RPMI7951 (cell line): ENCODE measurements around a stretch of chr18.

- RAMPAGE, long total RNA: no peak
These were observed 28.6 kb downstream of the EPB41L3 start for GRCh38 chr18:5515210-5515509.

- RAMPAGE, long total RNA: no peak
These were observed 163.5 kb upstream of the TMEM200C start for GRCh38 chr18:6058885-6059221.

DNA sequence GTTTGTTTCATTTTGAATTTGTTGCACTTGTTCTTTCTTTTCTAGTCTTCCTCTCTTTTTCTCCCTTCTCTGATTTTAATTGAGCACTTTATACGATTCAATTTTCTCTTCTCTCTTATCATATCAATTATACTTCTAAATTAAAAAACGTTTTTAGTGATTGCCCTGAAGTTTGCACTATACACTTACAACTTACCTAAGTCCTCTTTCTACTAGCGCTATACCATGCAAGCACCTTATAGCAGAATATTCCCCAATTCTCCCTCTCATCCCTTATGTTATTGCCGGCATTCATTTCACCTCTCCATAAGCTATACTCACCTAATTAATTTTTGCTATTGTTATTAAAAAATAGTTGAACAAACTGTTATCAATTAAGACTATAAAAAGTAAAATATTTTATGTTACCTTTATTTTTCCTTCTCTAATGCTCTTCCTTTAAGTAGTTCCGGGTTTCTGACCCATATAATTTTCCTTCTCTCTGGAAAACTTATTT, 166.4 kb upstream of the TMEM200C start:
- RAMPAGE, long total RNA: no peak

- RAMPAGE, long total RNA: no peak
These were observed 166.1 kb downstream of the L3MBTL4 start for GRCh38 chr18:6248571-6248987.

DNA sequence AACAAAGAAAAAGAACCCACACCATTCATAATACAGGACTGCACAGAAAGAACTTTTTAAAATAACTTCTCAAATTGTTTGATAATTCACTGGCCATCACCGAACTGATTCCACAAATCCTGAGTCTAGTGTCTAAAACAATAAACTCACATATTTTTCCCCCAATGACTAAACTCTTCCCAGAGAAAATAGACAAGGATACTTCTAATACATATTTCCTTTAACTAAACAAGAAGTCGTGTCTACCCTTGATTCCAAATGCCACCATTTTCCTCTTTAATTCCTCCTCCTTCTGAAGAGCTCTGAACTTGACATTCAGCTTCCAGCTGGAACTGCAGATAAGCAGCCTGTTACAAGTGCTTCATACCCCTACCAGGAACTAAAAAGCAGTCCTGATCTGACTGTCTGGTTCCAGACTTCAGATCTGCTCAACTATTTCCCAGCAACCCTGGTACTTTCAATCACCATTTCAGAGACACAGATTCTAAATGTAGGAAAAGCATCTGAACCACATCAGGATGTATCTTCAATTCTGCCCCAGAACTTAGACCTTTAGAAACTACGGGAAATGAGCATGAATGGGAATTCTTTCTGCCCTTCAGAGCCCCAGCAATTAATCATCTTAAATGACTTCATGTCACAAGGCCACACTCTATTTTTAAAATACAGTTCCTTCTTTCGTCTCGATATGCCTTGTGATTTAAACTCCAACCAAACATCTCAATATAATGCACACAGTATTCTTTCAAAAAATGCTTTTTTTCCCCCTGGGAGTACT, 159.6 kb downstream of the L3MBTL4 start:
- RAMPAGE, long total RNA: no peak

DNA sequence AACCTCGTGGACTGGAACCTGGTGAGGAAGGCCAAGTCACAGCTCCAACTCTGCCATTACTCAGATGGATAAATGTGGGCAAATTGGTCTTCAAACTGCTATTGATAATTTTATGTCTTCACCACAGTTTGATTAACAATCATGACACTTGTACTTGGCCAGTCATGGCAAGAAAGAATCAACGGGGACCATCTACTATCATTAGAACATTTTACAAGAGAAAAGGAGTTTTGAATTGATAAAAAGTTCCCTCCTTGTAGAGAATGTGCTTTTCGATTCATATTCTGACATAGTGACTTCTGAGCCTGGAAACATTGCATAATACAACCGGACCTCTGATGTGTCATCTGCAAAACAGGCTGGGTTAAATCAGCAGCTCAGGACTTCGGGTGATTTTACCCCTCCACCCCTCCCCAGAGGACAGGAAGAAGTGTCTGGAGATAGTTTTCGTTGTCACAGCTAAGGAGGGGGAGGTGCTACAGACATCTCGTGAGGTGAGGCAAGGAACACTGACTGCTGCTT, 8.5 kb downstream of the L3MBTL4 start:
- RAMPAGE, long total RNA: no peak

- RAMPAGE, long total RNA: no peak
These were observed 939 bp downstream of the L3MBTL4 start for GRCh38 chr18:6413493-6414451.

DNA sequence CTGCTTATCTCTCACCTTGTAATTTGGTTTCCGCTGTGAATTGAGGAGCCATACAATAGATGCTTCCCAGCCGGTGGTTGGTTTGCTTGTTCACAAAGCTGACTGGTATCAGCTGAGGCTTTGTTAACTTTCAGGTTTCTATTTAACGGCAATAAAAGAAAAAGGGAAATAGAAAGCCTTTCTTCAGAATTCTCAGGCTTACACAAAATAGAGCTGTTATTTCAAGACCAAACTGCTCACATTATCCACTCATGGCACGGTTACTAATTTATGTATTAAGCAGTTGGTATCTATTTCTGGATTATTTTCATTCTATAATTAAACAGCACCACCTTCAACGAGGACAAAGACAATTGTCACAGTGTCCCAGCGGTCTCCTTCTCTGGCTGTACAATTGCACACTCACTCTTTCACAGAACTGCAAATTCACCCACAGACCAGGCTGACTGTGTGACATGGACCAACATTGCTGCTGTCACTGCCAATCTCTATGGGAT, 26.3 kb downstream of the LRRC30 start:
- RAMPAGE, long total RNA: no peak

- RAMPAGE, long total RNA: no peak
These were observed 1.1 kb upstream of the PTPRM start for GRCh38 chr18:7565943-7566396.

DNA sequence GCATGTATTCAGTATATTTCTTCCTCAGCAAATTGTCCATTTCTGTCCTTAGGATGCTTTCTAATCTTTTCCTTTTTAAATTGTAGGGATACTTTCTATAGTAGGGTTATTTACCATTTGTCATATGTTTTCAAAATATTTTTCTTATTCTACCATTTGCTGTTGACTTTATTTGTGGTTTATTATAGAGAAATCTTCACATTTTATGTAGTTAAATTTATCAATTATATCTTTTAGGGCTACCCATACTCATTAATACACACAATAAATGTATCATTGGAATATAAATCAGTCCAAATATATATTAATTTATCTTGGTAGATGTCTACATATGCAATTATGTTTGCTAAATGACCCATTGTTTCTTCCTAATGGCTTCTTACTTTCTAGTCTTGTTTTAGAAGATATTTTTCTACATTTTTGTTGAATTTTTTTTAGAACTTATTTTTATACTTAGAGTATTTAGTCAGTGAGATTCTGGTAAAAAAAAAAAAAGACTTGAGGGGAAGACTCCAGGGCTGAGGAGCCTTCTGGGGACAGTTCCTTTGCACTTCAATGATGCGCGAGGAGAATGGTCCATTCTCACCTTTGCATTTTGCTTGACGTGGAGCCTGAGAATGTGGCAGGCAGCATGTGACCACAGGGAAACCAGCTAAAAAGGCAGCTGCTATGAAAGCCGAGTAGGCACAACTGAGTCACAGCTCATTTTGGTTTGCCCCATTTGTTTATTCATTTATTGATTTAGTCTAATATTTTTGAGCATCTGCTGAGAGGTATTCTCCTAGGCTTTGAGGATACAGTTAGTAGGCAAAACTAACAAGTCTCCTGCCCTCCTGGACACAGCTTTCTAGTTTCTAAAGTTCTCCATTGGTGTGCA, 406.6 kb downstream of the PTPRM start:
- RAMPAGE, long total RNA: no peak

DNA sequence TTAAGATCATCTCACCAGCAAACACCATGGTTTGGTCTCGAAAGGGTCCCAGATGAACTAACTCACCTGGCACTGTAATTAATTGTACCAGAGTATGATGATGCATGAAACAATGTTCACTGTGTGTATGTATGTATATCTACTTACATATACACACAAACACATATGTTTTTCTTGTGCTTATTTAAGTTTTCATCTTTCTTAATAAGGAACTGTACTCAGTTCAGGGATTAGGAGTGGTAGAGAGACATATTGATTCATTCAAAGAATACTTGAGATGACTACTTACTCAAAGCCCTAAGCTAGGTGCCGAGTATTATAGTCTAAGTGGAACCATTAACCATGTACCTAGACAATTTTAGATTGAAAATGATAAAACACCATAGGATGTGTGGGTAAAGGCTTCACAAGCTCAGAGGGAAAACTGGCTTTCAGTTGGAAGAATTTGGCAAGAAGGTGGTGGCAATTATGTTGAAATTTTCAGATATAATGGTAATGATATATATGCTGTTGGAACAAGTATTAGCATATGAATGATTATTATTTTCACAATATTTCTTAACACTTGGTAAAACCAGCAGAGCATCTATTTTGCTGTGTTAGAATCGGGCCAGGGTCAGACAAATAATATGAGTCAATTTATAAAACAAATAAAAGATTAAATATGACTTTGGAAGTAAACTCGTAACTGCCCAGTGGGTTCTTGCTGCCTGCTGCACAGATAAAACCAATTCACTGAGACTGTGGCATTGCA, 436.3 kb upstream of the RAB12 start:
- RAMPAGE, long total RNA: no peak

DNA sequence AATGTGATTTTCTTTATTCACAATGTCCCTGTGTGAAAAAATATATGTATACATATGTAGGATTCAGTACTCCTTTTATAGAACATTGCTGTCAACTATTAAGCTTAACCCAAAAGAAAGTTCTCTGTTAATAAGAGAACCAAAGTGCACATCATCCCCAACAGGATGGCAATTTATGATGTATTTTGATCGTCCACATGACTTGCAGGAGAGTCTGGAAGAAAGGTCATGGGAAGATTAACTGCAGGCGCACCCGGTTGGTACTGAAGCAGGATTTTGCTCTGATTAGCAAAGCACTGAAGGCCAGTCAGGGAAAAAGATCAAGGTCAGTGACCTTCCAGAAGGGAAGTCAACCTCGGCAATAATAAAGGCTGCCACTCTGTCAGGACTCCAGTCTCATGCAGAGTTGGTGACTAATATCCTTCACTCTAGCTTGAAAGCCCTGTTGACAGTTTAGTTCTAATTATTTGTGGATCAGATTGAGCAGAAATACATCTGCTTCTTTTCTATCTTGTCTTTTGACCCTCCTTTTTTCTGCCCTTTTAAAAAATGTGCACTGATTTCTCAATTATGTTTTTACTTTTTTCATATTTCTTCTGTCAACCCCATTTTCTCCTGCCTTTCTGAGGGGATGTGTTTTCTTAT, 432.7 kb upstream of the RAB12 start:
- RAMPAGE, long total RNA: no peak

DNA sequence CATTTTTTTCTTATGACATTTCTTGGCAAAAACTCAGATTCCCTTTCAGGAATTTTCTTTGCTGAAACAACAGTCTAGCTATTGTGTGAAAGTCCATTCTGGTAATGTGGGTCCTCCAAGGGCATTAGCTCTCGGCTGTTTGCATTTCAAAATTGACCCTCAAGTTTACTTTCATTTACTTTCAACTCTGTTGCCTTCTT, 325.3 kb upstream of the RAB12 start:
- RAMPAGE, long total RNA: no peak

DNA sequence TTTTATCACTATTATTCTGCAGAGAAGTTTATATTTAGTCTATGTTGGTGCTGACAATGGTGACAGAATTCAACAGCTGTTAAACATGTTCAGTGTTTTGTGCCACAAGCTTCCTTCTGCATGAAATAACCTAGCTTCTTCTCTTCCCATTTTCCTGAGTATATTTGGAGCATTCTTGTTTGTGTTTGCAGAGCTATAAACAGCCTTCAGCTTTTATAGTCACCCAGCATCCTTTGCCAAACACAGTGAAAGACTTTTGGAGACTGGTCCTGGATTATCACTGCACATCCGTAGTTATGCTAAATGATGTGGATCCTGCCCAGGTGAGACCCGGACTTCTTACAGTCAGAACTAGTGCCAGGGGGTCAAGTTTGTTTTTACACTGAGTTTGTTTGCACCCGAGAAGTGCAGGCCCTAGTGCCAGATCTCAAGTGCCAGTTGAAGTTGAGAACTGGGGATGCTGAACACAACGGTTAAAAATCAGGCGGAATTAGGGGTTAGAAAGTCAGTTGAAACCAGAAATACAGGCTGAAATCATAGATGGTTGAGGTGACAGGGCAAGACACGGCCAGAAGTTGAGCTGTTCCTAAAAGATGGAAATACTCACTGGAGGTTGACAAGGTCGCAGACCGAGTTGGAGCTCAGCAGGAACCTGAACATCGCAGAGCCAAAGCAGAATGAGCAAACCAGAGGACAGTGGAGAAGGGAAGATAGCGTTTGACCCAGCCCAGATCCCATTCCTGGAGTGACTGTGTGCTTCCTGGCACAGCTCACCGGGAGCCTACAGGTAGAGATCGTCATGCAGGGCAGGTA, 228.9 kb upstream of the RAB12 start:
- RAMPAGE, long total RNA: no peak

DNA sequence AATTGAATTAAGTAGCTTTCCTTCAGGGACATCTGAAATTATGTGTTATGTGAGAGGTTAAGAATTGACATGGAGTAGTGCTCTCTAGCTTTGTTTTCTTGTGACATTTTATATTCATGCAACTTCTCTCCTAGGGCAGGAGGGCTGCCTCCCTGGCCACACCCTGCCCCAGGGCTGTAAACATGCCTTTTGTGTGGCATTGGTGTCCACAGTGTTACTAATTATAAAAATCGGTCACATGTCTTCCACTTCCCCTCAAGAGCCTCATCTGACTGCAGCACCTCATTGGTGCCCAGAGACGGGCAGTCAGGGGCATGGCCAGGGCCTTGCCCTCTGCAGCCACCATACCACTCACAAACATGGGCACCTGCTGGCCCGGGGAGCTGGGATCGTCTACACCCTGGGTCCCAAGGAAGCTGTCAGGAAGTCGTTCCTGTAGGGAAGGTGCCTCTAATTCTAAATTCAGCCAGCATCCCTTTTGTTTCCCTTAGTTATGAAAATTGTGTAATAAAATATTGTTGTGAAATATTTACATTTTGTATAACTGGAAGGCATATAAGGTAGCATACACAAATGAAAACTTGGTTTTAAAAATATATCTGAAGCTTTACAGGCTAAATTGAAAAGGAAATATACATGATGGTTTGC, 14.6 kb downstream of the RAB12 start:
- RAMPAGE, long total RNA: no peak

DNA sequence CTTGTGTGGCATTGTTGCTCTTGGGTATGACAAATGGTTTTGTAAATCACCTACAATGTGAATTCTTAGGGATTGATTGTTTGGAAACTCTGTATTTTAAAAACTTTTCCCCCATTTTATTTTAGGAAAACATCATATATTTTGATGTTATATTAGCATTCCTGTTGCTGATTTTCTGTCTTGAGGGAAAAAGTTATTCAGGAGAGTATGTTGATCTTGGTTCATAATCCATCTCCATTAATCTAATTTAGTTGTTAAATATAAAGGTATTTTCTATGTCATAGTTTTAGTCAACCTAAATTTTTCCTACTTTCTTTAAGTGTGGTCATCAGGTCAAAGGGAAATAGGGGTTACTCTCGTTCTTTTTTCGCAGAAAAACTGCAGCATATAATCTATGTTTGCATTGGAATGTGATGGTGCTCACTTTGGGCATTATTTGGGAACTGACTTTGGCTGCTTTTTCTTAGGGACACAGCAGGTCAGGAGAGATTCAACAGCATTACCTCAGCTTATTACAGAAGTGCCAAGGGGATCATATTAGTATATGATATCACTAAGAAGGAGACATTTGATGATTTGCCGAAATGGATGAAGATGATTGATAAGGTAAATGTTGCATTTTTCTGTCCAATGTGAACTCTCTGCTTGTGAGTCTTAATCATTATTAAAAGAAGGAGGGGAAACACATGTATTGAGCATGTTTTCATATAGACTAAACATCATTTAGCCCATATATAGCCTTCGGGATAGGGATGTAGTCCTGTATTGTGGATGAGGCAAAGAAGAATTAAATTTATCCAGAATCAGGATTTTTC, 23.7 kb downstream of the RAB12 start:
- RAMPAGE, long total RNA: no peak

DNA sequence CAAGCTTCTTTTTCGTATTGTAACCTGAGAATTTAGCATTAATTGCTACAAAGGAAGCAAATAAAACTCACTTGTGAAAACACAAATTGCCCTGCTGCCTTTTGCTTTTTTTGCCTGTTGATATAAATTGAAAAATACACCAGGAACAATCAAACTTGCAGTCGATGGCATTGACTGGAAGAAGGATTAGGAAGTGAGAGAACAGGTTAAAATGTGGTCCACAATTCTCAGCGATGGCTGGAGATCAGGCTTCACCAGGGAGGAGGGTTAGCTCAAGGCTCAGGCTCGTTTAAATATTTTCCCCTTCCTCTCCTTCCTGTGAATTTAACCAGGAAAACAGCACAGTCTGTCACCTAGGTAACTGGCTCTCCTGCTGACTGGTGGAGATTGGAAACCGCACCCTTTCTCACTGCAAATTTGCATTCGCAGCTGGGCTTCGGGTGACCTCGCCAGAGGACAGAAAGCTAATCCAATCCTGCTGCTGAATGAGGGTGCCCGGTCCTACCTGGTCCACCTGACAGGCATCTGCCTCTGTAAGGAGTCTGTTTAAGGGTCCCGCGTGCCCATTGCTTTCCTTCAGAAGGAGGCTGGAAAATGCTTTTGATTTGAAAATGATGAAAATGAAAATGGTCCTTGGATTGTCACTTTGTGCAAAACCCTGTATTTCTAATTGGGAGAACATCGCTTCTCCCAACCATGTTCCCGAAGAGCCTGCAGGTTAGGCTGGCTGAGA, 43.6 kb upstream of the MTCL1 start:
- RAMPAGE, long total RNA: no peak

DNA sequence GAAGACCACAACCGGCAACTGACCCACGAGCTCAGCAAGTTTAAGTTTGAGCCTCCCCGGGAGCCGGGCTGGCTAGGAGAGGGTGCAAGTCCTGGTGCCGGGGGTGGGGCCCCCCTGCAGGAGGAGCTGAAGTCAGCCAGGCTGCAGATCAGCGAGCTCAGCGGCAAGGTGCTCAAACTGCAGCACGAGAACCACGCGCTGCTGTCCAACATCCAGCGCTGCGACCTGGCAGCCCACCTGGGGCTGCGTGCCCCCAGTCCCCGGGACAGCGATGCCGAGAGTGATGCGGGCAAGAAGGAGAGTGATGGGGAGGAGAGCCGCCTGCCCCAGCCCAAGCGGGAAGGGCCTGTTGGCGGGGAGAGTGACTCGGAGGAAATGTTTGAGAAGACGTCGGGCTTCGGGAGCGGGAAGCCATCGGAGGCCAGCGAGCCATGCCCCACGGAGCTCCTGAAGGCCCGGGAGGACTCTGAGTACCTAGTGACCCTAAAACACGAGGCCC, 78.7 kb downstream of the MTCL1 start:
- RAMPAGE, long total RNA: no peak

- RAMPAGE, long total RNA: no peak
These were observed 91.8 kb downstream of the MTCL1 start for GRCh38 chr18:8797135-8797594.

DNA sequence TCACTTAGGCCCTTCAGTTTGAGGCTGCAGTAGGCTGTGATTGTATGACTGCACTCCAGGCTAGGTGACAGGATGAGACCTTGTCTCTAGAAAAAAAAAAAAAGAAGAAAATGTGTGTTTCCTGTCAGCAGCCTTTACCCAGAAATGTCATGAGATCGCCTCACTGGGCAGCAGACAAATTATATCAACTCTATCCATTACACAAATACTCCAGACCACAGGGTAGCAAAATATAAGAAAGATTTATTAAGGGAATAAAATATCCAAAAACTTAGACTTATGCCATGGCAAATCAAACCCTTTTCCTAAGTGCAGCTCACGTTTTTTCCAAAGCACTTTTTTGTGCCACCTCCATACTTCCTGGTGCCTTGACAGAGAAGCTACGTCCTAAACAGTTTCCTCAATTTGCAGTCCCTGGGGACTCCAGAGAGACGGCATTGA, 190.7 kb upstream of the NDUFV2 start:
- RAMPAGE, long total RNA: no peak